Measurements from ENCODE around the genes TCEANC2 and TTC4.

DNA sequence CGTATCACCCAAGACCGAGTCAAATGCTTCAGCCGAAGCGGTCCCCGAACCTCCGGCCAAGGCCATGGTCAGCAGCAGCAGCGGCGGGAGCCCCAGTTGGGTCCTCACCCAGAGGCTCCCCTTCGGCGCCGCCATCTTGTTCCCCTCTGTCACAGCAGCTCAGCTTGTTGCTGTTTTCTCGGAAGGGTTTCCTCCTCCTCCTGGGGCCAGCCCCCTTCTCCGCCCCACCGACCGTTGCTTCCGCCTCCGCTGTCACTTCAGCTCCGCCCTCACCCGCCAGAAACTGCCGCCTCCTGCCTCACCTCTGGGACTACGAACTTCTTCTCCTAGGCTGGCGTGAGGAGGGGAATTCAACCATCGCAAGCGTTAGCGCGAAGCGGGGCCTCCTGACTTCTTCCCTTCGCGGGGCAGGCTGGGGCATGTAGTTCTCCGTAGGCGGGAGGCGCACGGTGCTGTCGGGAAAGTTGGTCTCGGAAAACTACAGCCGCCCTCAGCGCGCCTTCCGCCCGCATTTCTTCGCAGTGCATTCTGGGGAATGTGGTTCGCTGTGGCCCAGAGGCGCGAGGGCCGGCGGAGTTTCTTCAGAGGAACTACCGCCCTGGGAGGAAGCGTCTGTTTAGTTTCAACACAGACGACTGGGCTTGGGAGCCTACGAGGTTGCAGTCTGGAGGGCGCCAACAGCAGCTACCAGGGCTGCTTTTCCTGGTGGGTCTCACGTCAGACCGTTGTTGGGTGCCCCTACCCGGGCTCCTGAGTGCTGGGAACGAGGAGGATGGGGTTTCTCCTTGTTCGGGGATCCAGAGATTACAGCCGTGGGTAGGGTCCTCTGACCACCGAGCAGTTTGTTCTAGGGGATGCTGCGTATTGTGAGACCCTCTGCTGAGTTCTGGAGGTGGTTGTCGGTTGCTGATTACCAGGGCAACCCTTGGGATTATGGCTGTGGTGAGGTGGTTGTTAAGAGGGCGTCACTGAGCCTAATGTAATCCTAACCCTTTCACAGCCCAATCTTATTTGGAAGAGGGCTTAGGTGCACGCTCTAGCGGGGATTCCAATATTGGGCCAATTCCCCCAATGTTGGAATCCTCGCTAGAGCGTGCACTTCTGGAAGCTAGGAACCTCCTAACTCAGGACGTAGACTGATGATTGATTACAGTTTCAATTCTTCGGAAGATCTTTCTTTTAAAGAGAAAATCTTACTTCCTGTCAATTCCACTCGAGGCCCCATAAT is at the start of gene TCEANC2:
TSS of gene TCEANC2 (plus strand) at position 555 of the 1,228 bp plus-strand sequence.
- PRO-cap, 3 experiments, result peak in 3 of 3 experiments; most common plus-strand start position 555 of the sequence (in 3); most common minus-strand start position 148 of the sequence (in 3)
- RAMPAGE, long total RNA, 4 experiments, result start-site peak on the plus strand in 4 of 4 experiments, centred at positions 543 to 555 of the sequence, 10 to 70 reads per replicate; start-site peak on the minus strand in 4 of 4 experiments, centred at positions 149 to 361 of the sequence, 609 to 11,245 reads per replicate
- RRBS, result 1% methylated on average over 6 of the region's 68 CpGs

GRCh38 chr1:54110980-54111581 is 41.7 kb downstream of the CDCP2 start:
- PRO-cap, 3 experiments, result no peak in any of the 3 experiments
- RAMPAGE, long total RNA, 4 experiments, result no peak in any of the 4 experiments
- RRBS, result no CpG with 5 or more reads among the region's 14 CpGs

GRCh38 chr1:54249753-54250583 is 50.0 kb downstream of the MRPL37 start:
- PRO-cap, 3 experiments, result peak in 3 of 3 experiments; most common plus-strand start chr1:54250063 (in 3); most common minus-strand start chr1:54249895 (in 1)
- RAMPAGE, long total RNA, 4 experiments, result no peak in any of the 4 experiments
- RRBS, result no CpG with 5 or more reads among the region's 13 CpGs

- PRO-cap, 3 experiments, result no peak in any of the 3 experiments
- RAMPAGE, long total RNA, 4 experiments, result no peak in any of the 4 experiments
- RRBS, result no CpG with 5 or more reads among the region's 17 CpGs
These were observed 124.8 kb downstream of the MRPL37 start for GRCh38 chr1:54324570-54325345.

GRCh38 chr1:54392521-54393183 is 155.4 kb upstream of the ACOT11 start:
- PRO-cap, 3 experiments, result no peak in any of the 3 experiments
- RAMPAGE, long total RNA, 4 experiments, result no peak in any of the 4 experiments
- RRBS, result no CpG with 5 or more reads among the region's 5 CpGs

- PRO-cap, 3 experiments, result no peak in any of the 3 experiments
- RAMPAGE, long total RNA, 4 experiments, result no peak in any of the 4 experiments
- RRBS, result no CpG with 5 or more reads among the region's 8 CpGs
These were observed 84.4 kb upstream of the ACOT11 start for GRCh38 chr1:54463551-54464025.

- PRO-cap, 3 experiments, result no peak in any of the 3 experiments
- RAMPAGE, long total RNA, 4 experiments, result no peak in any of the 4 experiments
- RRBS, result no CpG with 5 or more reads among the region's 6 CpGs
These were observed 57.2 kb upstream of the ACOT11 start for GRCh38 chr1:54490841-54491265.

GRCh38 chr1:54590144-54590794 is 33.1 kb downstream of the FAM151A start:
- PRO-cap, 3 experiments, result no peak in any of the 3 experiments
- RAMPAGE, long total RNA, 4 experiments, result no peak in any of the 4 experiments
- RRBS, result 47% methylated on average over 2 of the region's 9 CpGs

DNA sequence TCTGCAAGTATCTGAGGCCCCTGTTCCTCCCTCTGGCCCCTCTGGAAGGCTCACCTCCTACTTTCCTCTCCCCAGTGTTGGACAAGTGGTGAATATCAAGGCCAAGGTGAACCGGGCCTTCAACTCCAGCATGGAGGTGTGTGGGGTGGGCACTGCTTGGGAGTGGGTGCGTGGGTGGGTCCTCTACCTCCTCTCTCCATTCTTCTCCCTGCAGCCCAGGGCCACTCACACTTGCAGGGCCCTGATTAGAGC is 30.9 kb downstream of the FAM151A start:
- PRO-cap, 3 experiments, result no peak in any of the 3 experiments
- RAMPAGE, long total RNA, 4 experiments, result no peak in any of the 4 experiments
- RRBS, result no CpG with 5 or more reads among the region's 2 CpGs

DNA sequence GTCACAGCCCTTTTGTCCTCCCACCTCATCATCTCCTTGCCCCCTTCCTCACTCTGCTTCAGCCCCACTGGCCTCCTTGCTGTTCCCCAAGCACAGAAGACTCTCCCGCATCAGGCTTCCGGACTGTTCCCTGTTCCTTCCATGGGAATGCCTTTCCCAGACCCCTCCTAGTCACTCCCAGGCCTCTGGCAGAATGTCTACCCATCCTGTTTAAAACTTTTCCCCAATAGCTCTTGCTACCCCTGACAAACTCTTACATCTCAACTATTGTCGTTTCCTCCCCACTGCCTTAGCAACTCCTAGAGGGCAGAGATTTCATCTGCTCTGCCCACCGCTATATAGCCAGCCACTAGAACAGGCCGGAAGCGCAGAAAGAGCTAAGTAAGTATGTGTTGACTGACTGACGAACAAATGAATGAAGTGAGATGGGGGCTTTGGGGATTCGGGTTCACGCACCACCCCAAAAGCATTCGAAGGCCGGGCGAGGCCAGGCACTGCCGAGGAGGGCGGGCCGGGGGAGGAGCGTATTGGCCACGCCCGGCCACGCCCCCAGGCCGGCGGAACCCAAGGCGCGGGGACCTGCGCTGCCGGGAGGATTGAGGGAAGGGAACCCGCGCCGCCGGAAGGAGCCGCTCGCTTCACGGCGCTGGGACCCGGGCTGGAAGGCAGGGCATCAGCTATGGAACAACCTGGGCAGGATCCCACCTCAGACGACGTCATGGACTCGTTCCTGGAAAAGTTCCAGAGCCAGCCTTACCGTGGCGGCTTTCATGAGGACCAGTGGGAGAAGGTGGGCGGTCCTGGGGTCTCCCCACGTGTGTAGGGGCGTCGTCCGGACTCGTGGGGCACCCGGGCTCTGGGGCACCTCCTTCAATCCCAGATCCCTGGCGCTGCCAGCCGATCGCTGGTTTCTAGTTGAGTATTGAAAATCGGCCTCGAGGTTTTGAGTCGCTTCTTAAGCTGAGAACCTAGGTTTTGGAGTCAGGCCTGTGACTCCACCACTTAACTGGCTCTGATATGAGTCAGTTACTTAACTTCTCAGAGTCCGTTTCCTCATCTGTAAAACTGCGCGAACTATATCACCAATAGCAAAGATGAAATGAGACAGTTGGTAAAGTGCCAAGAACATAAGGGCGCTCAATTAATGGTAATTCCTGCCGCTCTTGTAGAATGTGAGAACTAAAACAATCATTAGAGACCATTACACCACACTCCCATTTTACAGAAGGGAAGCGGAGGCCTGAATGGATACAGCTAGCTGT is at the start of gene TTC4:
TSS of gene TTC4 (plus strand) at position 632 of the 1,262 bp plus-strand sequence.
- PRO-cap, 3 experiments, result peak in 3 of 3 experiments; most common plus-strand start position 873 of the sequence (in 3); most common minus-strand start position 496 of the sequence (in 3)
- RAMPAGE, long total RNA, 4 experiments, result start-site peak on the plus strand in 4 of 4 experiments, centred at positions 629 to 653 of the sequence, 35 to 481 reads per replicate
- RRBS, result 3% methylated on average over 5 of the region's 58 CpGs

DNA sequence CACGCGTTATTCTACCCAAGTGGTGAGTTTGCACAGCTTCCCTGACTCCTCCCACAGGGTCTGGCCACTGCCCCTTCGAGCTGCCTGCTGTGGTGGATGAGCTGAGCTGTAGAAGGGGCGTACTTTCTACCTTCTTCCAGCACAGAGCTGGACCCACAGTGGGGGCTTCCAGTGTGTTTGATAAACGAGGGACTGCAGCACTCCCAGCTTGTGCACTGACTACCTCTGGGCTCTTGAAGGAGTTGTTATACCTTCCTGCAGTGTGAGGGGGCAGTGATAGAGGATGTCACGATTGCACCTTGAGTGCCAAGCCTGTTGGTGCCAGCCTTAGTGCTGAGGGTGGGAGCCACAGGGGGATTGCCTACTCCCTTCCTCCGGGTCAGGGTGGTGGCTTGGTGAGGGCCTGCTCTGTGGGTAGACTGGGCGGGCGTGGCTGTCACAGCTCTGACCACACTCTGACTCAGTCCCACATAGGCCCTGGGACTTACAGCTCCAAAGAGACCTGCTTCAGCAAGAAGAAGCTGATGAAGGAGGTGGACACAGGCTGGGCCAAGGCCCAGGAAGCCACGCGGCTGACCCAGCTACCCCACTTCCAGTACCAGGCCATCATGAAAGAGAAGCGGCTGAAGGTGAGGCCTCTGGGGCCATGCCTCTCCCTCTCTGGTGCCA is 1.3 kb downstream of the LEXM start:
- PRO-cap, 3 experiments, result no peak in any of the 3 experiments
- RAMPAGE, long total RNA, 4 experiments, result no peak in any of the 4 experiments
- RRBS, result no CpG with 5 or more reads among the region's 12 CpGs

- PRO-cap, 3 experiments, result peak in 1 of 3 experiments; most common minus-strand start chr1:54846477 (in 1)
- RAMPAGE, long total RNA, 4 experiments, result no peak in any of the 4 experiments
- RRBS, result no CpG with 5 or more reads among the region's 7 CpGs
These were observed 40.2 kb downstream of the LEXM start for GRCh38 chr1:54845887-54846729.

DNA sequence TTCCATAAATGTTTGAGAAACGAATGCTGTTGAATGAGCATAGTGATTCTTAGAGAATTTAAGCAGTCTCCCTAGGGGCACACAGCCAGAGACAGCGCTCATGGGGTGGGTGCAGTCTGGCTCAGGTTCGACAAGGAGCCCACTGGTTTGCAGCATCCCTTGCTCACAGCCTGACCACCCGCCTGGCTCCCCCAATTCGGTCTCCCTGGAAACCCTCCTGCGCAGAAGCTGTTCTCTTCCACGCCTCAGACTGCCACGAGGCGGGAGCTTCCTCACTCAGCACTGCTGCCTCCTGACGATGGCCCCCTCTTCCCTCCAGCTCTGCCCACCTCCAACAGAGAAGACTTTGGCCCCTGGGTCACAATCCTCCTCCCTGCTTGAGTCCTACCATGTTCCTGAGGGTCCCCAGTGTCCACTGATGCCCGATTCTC is 32.4 kb downstream of the DHCR24 start:
- PRO-cap, 3 experiments, result peak in 1 of 3 experiments; most common minus-strand start position 249 of the sequence (in 1)
- RAMPAGE, long total RNA, 4 experiments, result no peak in any of the 4 experiments
- RRBS, result no CpG with 5 or more reads among the region's 11 CpGs

DNA sequence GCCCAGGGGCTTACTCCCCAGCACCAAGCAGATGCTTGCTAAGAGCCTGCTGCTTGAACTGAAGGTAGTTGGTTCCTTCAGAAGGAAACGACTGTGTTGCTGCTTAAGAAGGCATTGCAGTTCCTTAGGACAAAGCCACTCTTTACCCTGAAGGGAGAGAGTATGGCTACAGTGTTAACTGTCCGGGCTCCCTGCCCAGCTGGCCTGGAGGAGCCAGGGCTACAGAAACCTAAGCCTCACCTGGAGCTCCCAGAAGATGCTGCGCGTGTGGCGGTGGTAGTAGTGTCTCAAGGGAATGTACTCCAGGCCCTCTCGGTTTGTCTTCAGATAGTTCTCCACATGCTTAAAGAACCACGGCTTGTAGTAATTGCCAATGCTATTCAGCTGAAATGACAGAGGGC is 21.9 kb downstream of the DHCR24 start:
- PRO-cap, 3 experiments, result no peak in any of the 3 experiments
- RAMPAGE, long total RNA, 4 experiments, result no peak in any of the 4 experiments
- RRBS, result no CpG with 5 or more reads among the region's 7 CpGs

DNA sequence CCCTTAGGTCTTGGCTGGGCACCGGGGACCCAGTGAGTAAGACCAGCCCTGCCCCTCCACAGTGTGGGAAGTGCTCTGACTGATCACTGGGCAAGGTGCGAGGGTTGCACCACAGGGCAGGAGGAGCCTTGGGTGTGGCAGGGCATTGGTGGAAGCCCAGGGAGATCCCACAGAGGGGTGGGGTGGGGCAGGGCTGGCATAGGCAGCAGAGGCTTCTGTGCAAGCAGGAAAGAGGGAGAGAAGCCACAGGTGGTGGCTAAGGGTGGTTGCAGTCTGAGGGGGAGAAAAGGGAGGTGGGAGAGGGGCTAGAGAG is 34.9 kb upstream of the TMEM61 start:
- PRO-cap, 3 experiments, result no peak in any of the 3 experiments
- RAMPAGE, long total RNA, 4 experiments, result no peak in any of the 4 experiments
- RRBS, result no CpG with 5 or more reads among the region's 2 CpGs

DNA sequence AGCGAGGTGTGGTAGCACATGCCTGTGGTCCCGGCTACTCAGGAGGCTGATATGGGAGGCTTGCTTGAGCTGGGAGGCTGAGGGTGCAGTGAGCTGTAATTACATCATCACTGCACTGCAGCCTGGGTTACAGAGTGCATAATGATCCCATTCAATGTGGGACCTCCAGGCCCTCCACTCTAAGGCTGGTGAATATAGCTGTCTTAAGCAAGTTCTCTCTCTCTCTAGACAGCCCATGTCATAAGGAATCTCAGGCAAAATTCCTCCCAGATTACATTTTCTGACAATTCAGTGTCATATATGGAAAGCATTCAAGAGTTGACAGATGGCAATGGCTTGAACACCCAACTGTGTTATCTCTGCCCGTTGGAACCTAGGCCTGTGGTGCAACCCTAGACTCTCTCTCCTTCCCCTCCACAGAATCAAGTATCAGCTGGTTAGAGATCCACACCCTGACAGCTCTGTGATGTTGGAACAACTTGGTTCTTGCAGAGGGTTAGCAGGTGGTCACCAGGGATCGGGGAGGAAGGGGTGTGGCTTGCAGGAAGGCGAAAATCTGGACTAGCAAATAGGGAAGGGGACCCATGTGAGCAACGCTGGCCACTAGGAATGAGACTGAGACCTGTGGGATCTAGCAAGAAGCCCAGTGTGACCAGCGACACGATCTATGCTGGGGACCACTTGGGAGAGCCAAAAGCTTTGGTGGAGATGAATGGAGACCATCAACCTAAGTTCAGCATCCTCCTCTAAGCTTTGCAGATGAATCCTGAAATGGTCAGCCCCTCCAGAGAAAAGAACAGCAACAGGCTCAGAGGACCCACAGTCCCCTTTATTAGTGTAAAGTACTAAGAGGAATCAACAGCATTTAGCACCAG is 26.3 kb downstream of the PCSK9 start:
- PRO-cap, 3 experiments, result no peak in any of the 3 experiments
- RAMPAGE, long total RNA, 4 experiments, result no peak in any of the 4 experiments
- RRBS, result no CpG with 5 or more reads among the region's 8 CpGs

DNA sequence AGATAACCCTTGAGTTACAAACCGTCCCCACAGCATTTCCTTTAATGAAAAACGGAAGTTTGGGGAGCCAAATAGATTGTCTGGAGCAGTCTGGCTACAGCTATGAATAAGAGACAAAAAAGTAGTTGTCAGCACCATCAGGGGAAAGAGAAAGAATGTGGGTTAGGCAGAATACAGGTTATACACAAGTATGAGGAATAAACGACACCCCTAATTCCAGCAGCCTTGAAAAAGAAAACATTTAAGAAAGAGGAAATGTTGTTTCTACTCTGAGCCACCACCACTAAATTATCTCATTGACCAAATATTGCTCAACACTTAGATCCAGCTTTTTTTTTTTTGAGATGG is 29.4 kb upstream of the USP24 start:
- PRO-cap, 3 experiments, result no peak in any of the 3 experiments
- RAMPAGE, long total RNA, 4 experiments, result no peak in any of the 4 experiments
- RRBS, result no CpG with 5 or more reads among the region's 3 CpGs

GRCh38 chr1:55589587-55589999 is 374.4 kb upstream of the USP24 start:
- PRO-cap, 3 experiments, result no peak in any of the 3 experiments
- RAMPAGE, long total RNA, 4 experiments, result no peak in any of the 4 experiments
- RRBS, result no CpG with 5 or more reads among the region's 5 CpGs

DNA sequence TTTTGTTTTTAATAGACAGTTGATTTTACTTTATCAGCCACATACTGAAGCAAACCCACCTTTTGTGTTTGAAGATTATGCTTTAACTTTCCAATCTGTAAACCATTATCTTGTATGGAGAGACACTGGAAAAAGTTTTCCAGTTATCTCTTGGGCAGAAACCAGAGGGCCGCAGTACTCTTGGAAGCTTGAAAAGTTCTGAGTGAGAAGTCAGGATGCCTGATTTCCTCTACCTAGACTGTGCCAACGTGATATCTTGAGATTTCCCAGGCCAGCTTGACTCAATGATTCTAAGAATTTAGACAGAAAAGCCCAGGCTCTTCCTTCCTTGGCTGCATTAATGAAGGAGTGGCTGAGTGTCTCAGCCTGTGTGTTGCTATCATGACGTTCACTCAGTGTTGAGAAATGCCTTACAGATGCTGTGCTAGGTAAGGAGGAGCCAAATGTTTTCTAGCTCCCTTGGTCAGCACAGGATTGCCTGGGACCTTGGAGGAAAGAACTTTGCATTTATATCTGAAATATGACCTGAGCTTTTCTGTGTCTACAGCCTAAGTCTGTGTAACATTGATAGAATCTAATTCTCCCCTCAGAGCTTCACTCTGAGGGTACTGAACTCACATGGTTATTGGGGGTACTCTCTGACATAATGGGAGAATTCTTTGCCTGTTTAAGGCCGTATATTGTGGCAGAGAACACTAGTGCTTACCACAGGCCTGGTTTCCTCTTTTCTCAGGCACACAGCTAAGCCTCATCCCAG is 454.2 kb upstream of the USP24 start:
- PRO-cap, 3 experiments, result no peak in any of the 3 experiments
- RAMPAGE, long total RNA, 4 experiments, result no peak in any of the 4 experiments
- RRBS, result no CpG with 5 or more reads among the region's 4 CpGs

- PRO-cap, 3 experiments, result no peak in any of the 3 experiments
- RAMPAGE, long total RNA, 4 experiments, result no peak in any of the 4 experiments
- RRBS, result no CpG with 5 or more reads among the region's 4 CpGs
These were observed 516.8 kb downstream of the PLPP3 start for GRCh38 chr1:56062485-56063032.

All from adrenal gland (tissue), 7 donors.